Left lung (tissue), 1 donor: ENCODE data around the genes ZNF708 and ZNF208.

DNA sequence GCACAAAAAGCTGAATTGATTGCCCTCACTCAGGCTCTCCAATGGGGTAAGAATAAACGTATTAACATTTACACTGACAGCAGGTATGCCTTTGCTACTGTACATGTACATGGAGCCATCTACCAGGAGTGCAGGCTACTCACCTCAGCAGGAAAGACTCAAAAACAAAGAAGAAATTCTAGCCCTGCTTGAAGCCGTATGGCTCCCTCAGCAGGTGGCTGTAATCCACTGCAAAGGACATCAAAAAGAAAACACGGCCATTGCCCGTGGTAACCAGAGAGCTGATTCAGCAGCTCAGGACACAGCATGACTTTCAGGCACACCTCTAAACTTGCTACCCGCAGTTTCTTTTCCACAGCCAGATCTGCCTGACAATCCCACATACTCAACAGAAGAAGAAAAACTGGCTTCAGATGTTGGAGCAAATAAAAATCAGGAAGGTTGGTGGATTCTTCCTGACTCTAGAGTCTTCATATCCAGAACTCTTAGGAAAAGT, 197.6 kb downstream of the ZNF737 start:
- PRO-cap, result no peak

GRCh38 chr19:20423180-20424192, 142.1 kb downstream of the ZNF737 start:
- PRO-cap, result bidirectional peak, plus-strand start at chr19:20423479, minus-strand start at chr19:20423419; bidirectional peak, plus-strand start at chr19:20423809, minus-strand start at chr19:20423727; bidirectional peak, plus-strand start at chr19:20424095, minus-strand start at chr19:20424035

DNA sequence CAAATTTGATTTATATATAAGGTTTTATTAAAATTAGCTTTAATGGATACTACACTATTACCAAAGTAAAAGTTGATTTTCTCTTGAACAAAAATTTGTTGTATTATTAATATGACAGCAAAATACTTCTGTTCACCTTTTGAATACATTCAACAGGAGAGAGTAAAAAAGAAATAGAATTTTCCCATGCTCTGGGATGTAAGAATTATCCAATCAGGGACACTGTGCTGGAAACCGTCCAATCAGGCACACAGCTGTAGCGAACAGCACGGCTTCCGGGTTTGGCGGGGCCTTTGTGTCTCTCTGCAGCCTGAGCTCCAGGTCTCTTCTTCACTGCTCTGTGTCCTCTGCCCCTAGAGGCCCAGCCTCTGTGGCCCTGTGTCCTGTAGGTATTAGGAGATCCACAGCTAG, 92.8 kb downstream of the ZNF737 start:
- PRO-cap, result no peak

GRCh38 chr19:20612625-20612817, 46.9 kb upstream of the ZNF737 start:
- PRO-cap, result no peak

GRCh38 chr19:20664386-20664912, 3.1 kb upstream of the ZNF626 start:
- PRO-cap, result no peak

GRCh38 chr19:21020828-21021665, 590 bp downstream of the ZNF430 start:
- PRO-cap, result no peak

- PRO-cap, result bidirectional peak, plus-strand start at chr19:21329476, minus-strand start at chr19:21329351
Measured at GRCh38 chr19:21329168-21329798, at the start of gene ZNF708. Gene ZNF708, minus strand, starts transcription at chr19:21329410.

GRCh38 chr19:21440858-21441467, 44.0 kb downstream of the ZNF493 start:
- PRO-cap, result no peak

DNA sequence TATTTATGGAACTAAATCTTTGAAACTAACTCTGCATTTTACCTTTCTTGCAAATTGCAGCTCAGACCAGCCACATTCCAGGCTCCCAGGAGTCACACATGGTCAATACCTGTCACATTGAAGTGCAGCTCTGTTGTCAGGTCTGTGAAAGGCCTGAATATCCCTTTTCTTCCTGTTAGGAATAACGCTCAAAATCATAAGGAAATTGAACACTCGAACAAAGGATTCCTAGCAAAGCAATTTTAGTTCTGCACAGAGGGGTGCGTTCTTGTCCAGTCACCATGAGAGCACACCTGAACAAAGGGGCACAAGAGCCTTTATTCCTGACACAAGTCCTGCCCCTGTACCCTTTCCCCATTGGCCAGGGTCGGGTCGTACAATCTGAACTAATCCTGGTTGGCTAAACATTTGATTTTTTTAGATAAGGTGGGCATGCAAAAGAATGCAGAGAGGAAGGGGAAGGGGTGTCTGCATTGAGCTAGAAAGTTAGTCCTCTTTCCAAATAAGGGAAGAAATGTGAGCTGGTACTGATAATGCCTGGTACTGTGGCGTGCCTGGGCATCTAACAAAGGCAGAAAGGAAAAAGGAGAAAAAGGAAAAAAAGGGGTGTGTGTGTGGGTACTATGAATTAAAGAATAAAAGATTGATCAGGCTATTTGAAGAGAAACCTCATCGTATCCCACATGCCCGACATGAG, 64.8 kb downstream of the ZNF429 start:
- PRO-cap, result no peak

DNA sequence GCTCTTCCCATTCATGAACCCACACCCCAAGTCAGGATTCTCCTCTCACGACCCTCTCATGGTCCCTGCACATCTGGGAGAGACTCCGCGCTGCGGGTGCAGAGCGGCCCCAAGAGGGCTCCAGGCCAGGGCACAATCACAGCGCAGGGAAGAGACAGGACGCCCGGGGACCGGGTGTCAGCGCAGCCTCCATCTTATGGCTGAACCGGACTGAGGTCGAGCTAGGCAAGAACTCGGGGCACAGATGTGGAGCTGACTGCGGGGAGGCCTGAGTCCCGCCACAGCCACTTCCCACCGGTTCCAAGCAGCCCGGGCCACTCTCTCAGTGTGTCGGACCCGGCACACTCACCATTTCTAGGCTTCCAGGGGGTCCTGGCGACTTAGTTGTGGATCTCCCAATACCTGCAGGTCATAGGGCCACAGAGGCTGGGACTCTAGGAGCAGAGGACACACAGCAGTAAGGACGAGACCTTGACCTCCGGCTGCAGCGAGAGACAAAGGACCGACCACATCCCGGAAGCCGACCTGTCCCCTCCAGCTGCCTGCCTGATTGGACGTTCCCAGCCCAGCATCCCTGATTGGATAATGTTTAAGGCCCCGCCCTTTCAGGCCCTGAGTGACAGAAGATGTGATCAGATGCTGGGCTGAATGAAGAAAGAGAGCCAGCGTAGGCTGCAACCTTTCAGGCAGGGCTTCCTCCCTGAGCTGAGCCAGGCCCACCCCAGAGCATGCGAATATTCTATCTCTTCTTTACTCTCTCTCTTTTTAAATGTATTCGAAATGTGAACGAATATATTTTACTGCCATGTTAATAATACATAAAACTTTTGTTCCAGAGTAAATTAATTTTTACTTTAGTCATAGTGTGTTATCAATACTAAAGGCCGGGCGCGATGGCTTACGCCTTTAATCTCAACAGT, at the start of gene ZNF208:
TSS of gene ZNF208 (minus strand) at position 501 of the 920 bp plus-strand sequence.
- PRO-cap, result unidirectional peak, minus-strand start at position 496 of the sequence

DNA sequence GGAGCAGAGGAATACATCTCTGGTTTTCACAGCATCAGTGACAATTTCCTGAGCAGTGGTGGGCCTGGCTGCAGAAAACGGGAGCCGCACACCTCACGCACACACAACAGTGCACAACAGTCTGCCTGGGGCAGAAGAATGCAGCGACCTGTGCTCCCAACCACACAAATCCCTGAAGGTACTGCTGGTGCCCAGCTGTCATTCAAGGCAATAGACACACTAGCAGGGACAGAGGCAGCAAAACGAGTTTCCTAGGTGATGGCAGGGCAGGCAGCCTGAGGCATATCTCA, 85.8 kb upstream of the ZNF492 start:
- PRO-cap, result unidirectional peak, plus-strand start at position 75 of the sequence

GRCh38 chr19:22596093-22596541, 38.0 kb upstream of the ZNF492 start:
- PRO-cap, result no peak

DNA sequence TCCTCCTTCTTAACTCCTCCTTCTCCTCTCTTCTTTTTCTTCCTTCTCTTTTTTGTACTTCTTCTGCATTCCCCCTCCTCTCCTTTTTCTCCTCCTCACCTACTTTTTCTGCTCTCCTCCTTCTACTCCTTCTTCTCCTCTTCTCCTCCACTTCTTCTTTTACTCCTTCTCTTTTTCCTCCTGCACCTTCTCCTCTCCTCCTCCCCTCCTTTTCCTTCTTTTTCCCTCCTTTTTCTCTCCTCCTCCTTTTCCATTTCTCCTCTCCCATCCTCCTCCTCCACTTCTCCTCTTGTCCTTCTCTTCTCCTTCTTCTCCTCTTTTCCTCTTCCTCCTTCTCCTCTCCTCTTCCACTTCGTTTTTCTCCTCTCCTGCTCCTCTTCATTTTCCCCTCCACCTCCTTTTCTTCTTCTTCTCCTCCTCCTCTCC, 72.4 kb upstream of the ZNF91 start:
- PRO-cap, result unidirectional peak, minus-strand start at position 207 of the sequence; unidirectional peak, minus-strand start at position 345 of the sequence

DNA sequence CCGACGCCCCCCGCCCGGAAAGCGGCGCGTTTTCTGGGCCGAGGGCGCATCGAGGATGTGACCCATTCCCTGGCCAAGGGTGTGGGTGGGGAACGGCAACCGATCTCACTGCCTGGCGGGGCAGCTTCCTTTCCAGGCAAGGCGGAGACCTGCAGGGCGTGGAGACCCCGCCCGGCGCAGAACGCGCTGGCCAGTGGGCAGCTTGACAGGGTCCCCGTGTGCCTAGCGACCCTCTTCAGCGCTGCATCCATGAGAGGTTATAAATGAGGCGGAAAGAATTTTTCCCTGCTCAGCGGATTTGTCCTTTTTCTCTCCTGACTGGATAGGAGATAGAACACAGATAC, 76.0 kb upstream of the ZNF91 start:
- PRO-cap, result no peak

DNA sequence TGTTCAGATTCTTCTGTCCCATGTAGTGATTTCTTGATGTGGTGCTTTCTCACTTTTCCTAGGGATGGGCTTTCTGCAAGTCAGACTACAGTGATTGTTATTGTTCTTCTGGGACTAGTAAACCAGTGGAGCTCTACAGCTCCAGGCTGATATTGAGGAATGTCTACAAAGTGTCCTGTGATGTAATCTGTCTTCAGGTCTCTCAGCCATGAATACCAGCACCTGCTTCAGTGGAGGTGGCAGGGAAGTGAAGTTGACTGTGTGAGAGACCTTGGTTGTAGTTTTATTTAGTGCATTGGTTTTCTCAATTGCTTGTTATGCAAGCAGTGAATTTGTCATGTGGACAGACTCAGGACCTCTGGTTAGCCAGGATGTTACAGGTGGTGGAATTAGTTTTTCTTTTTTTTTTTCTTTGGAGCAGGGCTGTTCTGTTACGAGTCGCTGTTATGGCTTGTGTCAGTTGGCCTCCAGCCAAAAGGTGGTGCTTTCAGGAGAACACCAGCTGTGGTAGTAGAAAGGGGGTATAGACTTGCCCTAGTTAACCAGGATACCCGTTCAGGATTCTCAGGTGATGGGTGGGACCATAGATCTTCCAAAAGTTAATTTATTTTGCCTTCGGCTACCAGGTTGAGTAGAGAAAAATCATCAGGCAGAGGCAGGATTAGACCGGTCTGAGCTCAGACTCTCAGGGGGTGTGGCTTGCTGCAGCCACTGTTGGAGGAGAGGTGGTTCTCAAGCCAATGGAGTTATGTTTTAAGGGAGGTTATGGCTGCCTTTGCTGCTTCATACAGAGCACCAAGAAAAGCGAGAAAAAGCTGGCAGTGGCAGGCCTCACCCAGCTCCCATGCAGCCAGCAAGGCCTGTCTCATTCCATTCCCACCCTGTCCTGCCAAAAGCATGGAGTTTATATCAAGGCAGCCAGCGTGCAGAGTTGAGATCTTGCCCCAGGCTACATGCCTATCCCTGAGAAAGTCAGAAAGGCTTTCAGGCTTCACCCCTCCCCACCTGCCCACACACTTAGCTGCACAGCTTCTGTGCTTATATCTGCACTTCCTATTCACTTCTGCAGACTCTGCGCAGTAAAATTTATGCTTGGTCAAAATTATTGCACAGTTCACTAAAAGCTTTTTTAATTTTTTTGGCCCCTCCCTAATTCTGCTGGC, 12.1 kb upstream of the ZNF675 start:
- PRO-cap, result no peak

DNA sequence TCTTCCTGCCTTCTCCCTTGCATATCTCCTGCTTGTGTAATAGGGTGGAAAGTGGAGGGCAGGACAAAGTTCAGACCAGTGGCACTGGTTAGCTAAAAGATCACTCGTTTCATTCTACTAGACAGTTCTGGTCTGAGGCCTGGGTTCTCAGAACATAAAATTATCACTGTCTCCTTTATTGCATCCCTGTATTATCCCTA, 52.9 kb downstream of the ZNF726 start:
- PRO-cap, result no peak

- PRO-cap, result no peak
Measured at GRCh38 chr19:23971914-23972561, 57.4 kb downstream of the ZNF726 start.

DNA sequence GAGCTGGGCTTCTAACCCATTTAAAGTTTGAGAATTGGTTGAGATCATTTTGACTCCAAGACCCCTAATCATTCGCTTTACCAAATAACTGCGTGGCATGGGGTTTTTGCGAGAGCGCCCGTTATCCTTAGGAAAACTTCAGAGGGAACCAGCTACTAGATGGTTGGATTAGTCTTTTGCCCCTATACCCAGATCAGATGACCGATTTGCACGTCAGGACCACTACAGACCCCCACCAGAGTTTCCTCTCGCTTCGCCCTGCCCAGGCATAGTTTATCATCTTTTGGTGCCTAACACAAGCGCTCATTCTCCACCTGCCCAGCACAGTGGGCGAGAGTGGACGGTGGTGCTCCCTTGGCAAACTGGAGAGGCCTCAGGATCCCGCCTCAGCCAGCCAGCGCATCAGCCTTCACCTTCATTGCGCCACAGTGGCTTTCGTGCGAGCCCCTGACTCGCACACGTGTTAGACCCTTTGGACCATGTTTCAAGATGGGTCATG, 85.2 kb upstream of the ZNF254 start:
- PRO-cap, result unidirectional peak, minus-strand start at position 221 of the sequence; unidirectional peak, minus-strand start at position 427 of the sequence

DNA sequence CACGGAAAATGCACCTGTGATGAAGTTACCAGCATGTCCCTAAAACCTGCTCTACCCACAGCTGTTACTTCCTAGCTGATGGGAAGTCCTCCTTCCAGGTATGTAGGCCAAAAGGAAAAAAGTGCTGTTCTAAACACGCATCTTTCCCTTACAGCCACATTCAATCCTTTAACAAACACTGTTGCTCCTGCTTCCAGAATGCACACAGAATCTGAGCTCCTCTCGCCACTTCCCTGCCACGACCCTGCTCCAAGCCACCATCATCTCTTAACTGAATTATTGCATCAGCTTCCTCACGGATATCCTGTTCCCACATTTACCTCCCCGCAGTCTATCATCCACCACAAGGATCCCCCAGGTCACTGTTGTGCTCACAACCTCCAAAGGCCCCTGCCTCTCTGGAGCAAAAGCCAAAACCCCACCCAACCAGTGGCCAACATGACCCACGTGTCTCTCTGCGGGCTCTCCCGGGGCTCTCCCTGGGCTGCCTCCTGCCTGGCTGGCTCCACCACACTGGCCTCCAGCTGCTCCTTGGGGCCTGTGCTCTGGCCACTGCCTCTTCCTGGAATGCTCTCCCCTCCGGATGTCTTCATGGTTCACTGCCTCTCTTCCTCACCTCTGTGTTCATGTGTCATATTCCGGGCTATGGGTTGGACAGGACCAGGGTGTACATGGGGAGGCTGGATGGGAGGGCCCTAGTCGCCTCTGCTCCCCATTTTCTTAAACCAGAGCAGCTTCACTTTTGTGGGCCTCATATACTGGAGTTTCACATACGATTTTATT, 809.3 kb downstream of the UQCRFS1 start:
- PRO-cap, result no peak

- PRO-cap, result no peak
Measured at GRCh38 chr19:28534795-28535853, 677.8 kb downstream of the UQCRFS1 start.